Body of pancreas (tissue), 2 donors: ENCODE measurements around the genes ZNF541 and SELENOW.

GRCh38 chr19:47389230-47389787 is 30.0 kb downstream of the MEIS3 start:
- PRO-cap = no peak
- RAMPAGE, long total RNA, 2 experiments = no peak in any of the 2 experiments

GRCh38 chr19:47417813-47418462 is 1.4 kb downstream of the MEIS3 start:
- PRO-cap = no peak
- RAMPAGE, long total RNA, 2 experiments = no peak in any of the 2 experiments

- PRO-cap = unidirectional peak, plus-strand start at chr19:47422375
- RAMPAGE, long total RNA, 2 experiments = no peak in any of the 2 experiments
Measured at GRCh38 chr19:47421659-47422548, 2.6 kb upstream of the MEIS3 start.

- PRO-cap = no peak
- RAMPAGE, long total RNA, 2 experiments = no peak in any of the 2 experiments
Measured at GRCh38 chr19:47485136-47485790, 1.2 kb upstream of the KPTN start.

- PRO-cap = no peak
- RAMPAGE, long total RNA, 2 experiments = no peak in any of the 2 experiments
Measured at GRCh38 chr19:47489805-47490251, 5.8 kb upstream of the KPTN start.

DNA sequence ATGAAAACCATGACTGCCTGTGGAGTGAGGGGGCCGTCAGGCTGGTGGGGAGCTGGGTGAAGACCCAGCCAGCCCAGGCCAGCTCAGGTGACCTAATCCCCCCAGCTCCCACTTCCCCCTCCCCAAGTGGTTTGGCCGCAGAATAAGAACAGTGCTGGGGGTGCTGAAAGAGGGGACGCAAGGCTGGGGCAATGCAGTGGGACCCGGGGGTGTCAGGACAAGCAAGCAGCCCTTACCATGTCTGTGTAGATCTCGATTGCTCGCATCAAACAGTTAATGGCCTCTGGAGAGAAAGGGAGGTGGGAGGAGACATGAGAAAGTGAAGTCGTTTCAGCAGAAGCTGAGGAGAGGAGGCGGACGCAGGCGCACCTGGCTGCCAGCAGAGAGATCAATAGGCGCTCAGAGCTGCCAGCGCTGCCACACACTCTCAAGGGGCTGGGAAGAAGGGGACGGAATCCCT is 11.3 kb upstream of the KPTN start:
- PRO-cap = no peak
- RAMPAGE, long total RNA, 2 experiments = no peak in any of the 2 experiments

DNA sequence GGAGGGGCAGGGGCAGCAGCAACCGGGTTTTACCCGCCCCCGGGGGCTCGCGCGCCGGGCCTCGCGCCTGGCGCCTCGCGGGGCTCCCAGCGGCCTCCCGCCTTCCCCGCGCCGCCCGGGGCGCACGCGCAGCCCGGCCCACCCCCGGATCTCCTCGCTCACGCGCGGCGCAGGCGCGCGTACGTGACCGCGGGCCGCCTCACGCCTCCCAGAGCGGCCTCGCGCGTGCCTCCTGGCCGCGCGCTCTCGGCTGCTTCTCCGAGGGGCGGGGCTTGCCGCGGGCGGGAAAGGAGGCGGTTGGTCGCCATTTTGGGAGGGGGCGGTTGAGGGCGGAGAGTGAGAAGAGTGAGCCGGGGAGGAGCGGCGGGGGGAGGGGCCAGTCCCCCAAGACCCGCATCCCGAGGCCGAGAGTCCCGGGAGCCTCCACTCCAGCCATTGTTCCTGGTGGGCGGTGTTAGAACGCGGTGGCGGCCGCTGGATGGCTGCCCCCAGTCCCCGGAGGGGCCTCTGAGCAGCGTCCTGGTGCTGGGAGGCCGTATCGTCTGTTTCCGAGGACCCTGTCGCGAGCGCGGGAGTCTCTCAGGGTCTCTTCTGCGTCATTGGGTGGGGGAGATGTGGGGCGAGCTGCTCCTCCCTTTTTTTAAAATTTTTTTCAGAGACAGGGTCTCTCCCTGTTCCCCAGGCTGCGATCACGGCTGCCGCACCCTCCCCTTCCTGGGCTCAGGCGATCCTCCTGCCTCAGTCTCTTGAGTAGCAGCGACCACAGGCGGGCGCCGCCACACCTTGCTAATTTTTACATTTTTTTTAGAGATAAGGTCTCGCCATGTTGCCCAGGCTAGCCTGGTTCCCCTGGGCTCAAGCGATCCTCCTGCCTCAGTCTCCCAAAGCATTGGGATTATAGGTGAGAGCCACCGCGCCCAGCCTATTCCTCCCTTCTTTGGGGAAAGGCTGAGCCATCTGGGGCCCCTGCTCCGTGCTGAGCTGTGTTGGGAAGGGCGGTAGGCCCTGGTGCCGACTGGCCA is at the start of gene ZNF541:
Gene ZNF541, minus strand, starts transcription at position 99 of the 1,022 bp plus-strand sequence.
- PRO-cap = bidirectional peak, plus-strand start at position 356 of the sequence, minus-strand start at position 248 of the sequence
- RAMPAGE, long total RNA, 2 experiments = no peak in any of the 2 experiments

DNA sequence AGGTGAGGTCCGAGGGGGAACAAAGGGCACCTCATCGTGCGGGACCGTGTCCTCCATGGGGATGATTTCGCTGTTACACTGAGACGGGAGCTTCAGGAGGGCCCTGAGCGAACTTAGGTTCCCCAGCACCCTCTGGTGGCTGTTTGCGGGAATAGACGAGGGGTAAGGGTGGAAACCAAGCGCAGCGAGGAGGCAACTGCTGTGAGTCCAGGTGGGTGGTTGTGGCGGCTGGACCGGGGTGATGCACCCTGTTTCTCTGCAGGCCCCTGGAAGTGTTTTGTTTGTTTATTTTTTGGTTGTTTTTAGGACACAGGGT is 5.9 kb upstream of the EHD2 start:
- PRO-cap = no peak
- RAMPAGE, long total RNA, 2 experiments = no peak in any of the 2 experiments

DNA sequence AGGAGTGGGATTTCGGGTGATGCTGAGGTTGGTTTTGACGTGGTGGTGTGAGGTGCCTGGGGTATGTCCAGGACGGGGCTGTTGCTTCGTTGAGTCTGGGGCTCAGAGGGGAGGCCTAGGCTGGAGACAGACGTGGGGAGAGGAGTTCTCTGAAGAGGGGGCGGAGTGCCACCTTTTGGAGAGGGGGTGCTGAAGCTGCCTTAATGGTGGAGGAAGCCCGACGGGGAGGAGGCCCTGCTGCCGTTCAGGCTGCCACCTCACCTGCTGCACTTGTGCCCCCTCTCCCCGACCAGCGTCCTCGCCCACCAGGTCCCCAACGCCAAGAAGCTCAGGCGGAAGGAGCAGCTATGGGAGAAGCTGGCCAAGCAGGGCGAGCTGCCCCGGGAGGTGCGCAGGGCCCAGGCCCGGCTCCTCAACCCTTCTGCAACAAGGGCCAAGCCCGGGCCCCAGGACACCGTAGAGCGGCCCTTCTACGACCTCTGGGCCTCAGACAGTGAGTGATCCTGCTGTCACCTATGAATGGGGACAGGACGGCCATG is 5.3 kb downstream of the NOP53 start:
- PRO-cap = no peak
- RAMPAGE, long total RNA, 2 experiments = no peak in any of the 2 experiments

GRCh38 chr19:47778109-47778952 is at the start of gene SELENOW:
Gene SELENOW, plus strand, starts transcription at chr19:47778703.
- PRO-cap = bidirectional peak, plus-strand start at chr19:47778703, minus-strand start at chr19:47778362
- RAMPAGE, long total RNA, 2 experiments = start-site peak on the plus strand in 2 of 2 experiments, at chr19:47778677-47778762 at its widest, 248 to 1,268 reads per replicate

GRCh38 chr19:47853135-47853430 is 6.0 kb upstream of the TPRX2 start:
- PRO-cap = no peak
- RAMPAGE, long total RNA, 2 experiments = no peak in any of the 2 experiments

DNA sequence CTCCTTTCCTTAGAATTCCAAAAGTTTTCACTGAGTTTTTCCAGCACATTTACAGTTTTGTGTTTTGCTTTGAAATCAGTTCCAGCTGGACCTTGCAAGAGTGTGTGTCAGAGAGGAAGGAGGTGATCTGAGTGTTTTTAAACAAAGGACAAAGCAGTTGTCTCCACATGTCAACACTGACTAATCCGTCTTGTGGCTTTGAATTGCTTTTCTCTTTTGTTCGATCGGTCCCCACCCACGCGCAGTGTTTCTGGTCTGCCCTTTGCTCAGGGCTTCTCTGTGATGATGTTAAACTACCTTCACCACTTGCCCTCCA is 13.2 kb upstream of the PLA2G4C start:
- PRO-cap = no peak
- RAMPAGE, long total RNA, 2 experiments = no peak in any of the 2 experiments

GRCh38 chr19:48331922-48333091 is 7.0 kb downstream of the EMP3 start:
- PRO-cap = bidirectional peak, plus-strand start at chr19:48333241, minus-strand start at chr19:48332946
- RAMPAGE, long total RNA, 2 experiments = no peak in any of the 2 experiments

DNA sequence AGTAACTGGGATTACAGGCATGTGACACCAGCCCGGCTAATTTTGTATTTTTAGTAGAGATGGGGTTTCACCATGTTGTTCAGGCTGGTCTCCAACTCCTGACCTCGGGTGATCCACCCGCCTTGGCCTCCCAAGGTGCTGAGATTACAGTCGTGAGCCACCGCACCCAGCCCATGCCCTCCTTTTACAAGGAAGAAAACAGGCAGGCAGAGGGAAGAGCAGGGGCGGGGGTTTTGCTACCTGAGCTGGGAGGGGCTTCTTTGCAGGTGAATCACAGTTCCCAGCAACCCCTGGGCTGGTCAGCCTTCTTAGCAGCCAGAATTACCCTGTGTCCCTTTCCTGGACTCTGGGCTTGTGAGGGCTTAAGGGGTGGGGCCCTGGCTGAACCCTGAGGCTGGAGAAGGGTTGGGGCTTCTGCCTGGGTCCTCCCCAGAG is 3.1 kb upstream of the KCNJ14 start:
- PRO-cap = no peak
- RAMPAGE, long total RNA, 2 experiments = no peak in any of the 2 experiments

DNA sequence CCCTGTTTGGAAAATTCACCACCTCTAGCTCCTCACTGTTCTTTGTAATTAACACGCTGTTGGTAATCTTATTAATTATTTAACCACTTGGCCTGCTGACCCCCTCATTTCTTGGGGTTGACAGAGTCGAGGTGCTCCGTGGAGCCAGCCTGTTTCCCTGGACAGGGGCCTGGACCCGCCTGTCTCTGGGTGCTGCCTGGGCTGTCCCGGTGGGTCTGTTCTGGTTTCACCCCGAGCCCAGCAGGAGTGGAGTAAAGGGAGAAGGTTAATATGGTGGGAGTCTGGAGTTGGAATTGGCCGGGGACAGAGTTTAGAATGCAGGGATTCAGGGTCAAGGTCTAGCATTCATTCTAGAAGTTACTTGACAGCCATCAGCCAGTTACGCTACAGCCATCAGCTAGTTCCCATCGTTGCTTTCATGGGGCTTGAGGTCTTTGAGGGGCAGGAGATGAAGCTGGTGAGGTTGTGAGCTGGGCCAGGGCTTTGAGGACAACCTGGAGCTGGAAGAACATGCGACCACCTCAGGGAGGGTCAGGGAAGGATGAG is 10.2 kb downstream of the CYTH2 start:
- PRO-cap = no peak
- RAMPAGE, long total RNA, 2 experiments = no peak in any of the 2 experiments

- PRO-cap = no peak
- RAMPAGE, long total RNA, 2 experiments = no peak in any of the 2 experiments
Measured at GRCh38 chr19:48498158-48498940, 13.3 kb downstream of the LMTK3 start.

DNA sequence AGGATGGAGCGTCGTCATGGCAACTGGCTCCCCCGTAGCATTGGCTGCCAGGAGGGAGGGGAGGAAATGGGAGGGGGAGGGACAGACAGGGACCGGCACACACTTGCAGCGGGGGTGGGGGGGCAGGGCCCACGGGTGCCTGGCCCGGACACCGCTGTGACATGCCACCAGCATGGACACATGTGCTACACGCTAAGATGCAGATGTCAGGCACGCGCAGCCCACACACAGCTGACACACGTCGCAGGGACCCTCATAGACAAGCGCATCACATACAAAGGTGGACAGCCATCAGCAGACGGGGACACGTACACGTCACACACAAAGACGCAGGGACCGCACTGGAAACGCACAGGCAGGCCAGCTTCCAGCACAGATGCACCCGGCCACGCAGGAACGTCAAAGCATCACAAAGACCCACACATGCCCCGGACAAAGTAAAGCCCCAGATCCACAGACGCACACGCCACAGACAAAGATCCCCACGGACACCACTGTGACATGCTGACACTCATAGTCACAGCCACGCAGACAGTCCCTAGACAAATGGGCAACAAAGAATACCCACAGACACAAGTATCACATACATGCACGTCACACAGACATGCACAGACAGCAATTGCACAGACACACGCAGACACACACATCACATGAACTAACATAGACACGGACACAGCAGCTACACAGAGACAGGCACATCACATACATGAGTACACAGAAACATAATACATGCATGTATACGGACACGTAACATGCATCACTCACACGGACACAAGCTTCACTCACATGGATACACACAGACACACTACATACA is 514 bp upstream of the LMTK3 start:
- PRO-cap = no peak
- RAMPAGE, long total RNA, 2 experiments = no peak in any of the 2 experiments

GRCh38 chr19:48553638-48554119 is 1.7 kb downstream of the SULT2B1 start:
- PRO-cap = no peak
- RAMPAGE, long total RNA, 2 experiments = no peak in any of the 2 experiments

DNA sequence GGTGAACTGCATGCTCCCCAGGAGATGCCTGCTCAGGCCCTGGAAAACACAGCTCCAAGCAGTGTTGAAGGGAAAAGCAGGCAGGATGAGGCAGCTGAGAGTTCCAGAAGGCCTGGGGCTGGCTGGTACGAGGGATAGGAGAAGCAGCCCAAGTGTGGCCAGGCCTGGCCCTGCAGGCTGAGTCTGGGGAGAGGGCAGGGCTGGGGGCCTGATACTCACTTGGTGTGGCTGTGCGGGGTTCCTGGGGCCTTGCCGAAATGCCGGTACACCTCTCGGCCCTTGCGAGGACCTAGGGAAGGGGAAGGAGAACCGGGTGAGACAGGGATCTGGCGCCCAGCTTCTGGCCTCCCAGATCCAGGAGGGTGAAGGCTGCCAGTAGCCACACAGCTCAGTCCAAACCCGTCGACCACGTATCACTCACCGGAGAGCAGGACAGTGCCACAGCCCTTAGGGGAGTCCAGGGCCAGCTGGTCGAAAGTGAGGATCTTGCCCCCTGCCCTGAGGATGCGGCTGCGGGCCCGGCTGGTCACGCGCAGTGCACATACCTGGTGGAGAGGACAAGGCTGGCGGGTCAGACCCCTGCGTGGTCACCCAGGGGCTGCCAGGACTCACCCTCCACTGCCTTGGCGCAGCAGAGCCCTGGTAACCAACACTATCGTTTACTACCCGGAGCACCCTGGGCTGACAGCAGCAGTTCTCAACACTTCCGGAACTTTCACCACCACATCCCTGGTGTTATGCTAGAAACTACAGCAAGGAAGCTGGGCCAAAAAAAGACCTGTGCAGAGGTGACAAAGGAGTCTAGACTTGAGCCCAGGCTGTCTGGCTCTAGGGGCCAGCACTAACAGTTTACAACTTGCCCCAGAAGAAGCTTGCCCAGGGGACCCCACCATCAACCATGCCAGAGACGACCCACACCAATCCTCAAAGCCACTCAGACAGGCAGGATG is 1.1 kb upstream of the FAM83E start:
- PRO-cap = no peak
- RAMPAGE, long total RNA, 2 experiments = no peak in any of the 2 experiments

DNA sequence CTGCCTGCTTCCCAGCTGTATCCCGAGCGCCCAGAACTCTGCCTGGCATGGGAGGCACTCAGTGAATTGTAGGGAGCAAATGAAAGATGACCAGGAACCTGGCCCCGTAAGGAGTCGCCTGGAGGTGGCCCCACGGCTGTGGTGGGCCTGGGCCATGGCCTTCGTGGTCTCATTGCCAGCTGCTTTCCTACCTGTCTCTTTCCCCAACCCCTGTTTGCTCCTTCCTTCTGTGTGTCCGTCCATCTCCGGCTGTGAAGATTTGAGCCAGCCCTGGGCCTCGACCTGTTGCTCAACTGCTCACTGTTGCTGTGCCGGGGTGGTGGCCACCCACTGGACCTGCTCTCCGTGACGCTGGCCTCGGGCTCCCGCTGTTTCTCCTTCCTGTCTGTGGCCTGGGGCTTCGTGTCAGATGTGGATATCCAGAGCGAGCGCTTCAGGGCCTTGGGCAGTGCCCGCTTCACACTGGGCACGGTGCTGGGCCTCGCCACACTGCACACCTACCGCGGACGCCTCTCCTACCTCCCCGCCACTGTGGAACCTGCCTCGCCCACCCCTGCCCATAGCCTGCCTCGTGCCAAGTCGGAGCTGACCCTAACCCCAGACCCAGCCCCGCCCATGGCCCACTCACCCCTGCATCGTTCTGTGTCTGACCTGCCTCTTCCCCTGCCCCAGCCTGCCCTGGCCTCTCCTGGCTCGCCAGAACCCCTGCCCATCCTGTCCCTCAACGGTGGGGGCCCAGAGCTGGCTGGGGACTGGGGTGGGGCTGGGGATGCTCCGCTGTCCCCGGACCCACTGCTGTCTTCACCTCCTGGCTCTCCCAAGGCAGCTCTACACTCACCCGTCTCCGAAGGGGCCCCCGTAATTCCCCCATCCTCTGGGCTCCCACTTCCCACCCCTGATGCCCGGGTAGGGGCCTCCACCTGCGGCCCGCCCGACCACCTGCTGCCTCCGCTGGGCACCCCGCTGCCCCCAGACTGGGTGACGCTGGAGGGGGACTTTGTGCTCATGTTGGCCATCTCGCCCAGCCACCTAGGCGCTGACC is 8.4 kb downstream of the DBP start:
- PRO-cap = no peak
- RAMPAGE, long total RNA, 2 experiments = no peak in any of the 2 experiments